SK-N-DZ (cell line): Measurements from ENCODE around the genes WRNIP1 and SERPINB9.

DNA sequence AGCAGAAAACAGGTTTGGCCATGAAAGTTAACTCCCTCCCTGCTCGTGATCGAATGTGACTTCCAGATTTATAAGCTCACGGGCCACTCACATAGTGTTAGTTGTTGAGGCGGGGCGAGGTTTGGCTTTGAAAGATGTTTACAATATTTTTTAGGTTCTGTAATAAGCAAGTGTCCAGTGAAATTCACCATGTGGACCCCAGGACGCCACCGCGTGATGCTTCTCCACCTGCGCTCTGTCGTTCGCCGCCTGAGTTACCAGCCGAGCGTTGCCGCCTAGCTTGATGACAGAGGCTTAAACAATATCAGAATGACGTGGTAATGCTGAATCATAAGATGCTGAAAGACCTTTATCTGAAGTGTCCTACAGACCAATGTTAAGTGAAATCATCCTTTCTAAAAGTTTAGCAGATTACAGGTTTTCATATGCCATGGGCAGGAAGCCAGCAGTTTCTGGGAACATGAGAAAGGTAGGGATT, 241.0 kb downstream of the MYLK4 start:
RAMPAGE:
- cytosol, long total RNA: no peak
- nucleus, long total RNA: no peak

DNA sequence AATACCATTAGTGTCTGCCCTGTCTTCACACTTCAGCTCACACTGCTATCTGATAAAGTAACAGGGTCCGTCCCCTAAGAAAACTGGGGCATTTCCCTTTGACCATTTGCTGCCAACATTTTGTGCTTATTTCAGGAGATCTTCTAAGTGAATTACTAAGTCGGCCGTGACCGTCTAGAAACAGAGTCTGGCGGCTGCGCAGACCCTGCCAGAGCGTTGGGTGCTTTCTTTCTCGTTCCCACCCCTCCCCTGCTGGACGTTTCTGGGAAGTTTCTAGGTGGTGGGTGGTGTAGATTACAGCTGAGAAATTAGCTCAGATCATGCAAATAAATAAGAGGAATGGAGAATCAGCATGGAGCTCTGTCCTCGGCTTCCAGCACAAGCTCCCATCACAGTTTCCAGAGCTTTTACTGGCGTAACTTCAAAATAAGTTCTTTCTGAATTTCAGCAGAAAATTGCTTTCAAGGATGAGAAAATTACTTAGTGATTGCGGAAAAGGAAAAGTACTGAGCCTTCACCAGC, 128.0 kb downstream of the MYLK4 start:
RAMPAGE:
- cytosol, long total RNA: no peak
- nucleus, long total RNA: no peak

GRCh38 chr6:2632194-2632773, 118.4 kb downstream of the MYLK4 start:
RAMPAGE:
- cytosol, long total RNA: no peak
- nucleus, long total RNA: no peak

DNA sequence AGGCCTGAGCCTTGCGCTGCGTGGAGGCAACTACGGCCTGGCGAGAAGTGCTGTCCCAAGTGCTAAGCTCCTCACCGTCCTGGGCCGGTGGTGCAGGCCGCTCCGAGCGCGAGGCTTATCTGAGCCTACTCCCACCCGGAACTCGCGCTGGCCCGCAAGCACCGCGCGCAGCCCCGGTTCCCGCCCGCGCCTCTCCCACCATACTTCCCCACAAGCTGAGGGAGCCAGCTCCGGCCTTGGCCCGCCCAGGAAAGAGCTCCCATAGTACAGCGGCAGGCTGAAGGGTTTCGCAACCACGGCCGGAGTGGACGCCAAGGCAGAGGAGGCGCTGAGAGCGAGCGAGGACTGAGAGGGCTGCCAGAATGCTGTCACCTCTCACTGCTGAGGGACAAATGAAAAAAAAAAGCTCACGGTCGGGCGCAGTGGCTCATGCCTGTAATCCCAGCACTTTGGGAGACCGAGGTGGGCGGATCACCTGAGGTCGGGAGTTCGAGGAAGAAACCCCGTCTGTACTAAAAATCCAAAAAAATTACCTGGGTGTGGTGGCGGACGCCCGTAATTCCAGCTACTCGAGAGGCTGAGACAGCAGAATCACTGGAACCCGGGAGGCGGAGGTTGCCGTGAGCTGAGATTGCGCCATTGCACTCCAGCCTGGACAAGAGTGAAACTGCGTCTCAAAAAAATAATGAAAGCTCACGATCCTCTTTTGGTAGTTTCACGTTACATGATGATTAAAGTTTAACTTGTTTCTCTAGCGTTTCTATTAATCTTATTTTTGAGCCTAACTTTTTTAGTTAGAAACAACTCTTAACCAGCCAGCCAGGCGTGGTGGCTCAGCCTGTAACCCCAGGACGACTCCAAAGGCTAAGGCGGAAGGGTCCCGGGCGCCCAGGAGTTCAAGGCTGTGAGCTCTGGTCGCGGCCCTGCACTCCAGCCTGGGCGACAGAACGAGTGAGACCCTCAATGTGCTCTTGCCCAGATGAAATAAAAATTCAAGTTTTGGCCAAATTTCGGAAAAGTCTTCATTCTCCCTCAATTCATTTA, 1.4 kb upstream of the WRNIP1 start:
RAMPAGE:
- cytosol, long total RNA: no peak
- nucleus, long total RNA: no peak

DNA sequence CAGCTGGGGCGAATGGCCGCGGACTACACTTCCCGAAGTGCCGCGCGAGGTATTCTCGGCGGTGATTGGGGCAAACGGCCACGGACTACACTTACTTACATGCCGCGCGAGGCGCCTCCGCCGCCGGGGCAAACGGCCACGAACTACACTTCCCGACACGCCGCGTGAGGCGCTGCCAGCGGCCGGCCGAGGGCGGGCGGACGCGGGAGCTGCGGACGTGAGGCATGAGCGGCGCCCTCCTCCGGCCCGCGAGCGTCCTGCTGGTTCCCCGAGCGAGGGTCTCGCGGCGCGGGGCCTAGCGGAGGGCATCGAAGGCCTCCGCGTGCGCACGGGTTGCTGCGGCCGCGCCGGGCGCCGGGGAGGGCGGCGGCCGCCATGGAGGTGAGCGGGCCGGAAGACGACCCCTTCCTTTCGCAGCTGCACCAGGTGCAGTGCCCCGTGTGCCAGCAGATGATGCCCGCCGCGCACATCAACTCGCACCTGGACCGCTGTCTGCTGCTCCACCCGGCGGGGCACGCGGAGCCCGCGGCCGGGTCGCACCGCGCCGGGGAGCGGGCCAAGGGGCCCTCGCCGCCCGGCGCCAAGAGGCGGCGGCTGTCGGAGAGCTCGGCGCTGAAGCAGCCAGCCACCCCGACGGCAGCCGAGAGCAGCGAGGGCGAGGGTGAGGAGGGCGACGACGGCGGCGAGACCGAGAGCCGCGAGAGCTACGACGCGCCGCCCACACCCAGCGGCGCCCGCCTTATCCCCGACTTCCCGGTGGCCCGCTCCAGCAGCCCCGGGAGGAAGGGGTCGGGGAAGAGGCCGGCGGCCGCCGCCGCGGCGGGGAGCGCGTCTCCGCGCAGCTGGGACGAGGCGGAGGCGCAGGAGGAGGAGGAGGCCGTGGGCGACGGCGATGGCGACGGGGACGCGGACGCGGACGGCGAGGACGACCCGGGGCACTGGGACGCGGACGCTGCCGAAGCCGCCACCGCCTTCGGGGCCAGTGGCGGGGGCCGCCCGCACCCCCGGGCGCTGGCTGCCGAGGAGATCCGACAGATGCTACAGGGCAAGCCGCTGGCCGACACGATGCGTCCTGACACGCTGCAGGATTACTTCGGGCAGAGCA, at the start of gene WRNIP1:
Gene WRNIP1, plus strand, starts transcription at position 146 of the 1,105 bp plus-strand sequence.
RAMPAGE:
- cytosol, long total RNA: no peak
- nucleus, long total RNA: no peak

GRCh38 chr6:2858558-2859697, 17.3 kb upstream of the SERPINB1 start:
RAMPAGE:
- cytosol, long total RNA: no peak
- nucleus, long total RNA: no peak

DNA sequence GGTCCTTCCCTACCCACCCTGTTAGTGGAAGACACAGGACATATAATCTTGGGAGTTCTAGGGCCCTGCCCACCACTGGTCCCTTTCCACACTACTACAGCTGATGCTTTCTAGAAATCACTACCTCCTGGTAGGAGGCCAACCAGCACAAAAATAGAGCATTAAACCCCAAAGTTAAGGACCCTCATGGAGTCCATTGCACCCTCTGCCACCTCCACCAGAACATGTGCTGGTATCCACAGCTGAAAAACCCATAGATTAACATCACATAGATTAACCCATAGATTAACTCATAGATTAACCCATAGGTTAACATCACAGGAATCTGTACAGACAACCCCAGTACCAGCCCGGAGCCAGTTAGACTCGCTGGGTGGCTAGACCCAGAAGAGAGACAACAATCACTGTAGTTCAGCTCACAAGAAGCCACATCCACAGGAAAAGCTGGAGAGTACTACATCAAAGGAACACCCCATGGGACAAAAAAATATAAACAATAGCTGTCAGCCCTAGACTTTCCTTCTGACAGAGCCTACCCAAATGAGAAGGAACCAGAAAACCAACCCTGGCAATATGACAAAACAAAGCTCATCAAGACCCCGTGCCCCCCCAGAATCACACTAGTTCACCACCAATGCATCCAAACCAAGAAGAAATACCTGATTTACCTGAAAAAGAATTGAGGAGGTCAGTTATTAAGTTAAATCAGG, 25.2 kb downstream of the SERPINB9 start:
RAMPAGE:
- cytosol, long total RNA: no peak
- nucleus, long total RNA: no peak

RAMPAGE:
- cytosol, long total RNA: no peak
- nucleus, long total RNA: no peak
Observed at GRCh38 chr6:2903151-2903790, at the start of gene SERPINB9. Gene SERPINB9, minus strand, starts transcription at chr6:2903309.

GRCh38 chr6:2984552-2985499, 13.5 kb upstream of the SERPINB6 start:
RAMPAGE:
- cytosol, long total RNA: no peak
- nucleus, long total RNA: no peak

DNA sequence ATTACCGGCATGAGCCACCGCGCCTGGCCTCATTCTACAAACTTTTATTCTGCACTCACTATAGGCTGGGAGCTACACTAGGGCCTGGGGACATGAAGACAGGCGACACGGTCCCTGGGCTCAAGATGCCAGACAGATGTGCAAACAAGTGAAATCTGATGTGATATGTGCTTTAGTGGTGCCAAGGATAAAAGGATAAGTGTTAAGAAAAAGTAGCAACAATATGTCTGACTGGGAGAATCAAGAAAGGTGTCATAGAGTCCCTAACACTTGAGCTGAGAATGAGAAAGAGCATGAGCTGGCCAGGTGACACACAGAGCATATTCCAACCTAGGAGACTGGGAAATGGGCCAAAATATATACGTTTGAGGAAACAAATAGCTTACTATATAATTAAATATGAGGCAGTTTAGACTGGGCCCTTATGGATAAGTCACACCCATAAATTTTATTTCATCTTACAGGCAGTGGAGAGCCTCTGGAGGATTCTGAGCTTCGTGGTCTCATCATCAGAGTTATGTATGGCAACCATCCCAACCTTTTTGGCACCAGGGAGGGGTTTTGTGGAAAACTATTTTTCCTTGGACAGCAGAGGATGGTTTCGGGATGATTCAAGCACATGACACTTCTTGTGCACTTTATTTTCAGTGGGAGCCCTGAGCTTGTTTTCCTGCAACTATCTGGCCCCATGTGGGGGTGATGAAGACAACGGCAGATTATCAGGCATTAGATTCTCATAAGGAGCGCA, 13.0 kb upstream of the NQO2 start:
RAMPAGE:
- cytosol, long total RNA: no peak
- nucleus, long total RNA: no peak

DNA sequence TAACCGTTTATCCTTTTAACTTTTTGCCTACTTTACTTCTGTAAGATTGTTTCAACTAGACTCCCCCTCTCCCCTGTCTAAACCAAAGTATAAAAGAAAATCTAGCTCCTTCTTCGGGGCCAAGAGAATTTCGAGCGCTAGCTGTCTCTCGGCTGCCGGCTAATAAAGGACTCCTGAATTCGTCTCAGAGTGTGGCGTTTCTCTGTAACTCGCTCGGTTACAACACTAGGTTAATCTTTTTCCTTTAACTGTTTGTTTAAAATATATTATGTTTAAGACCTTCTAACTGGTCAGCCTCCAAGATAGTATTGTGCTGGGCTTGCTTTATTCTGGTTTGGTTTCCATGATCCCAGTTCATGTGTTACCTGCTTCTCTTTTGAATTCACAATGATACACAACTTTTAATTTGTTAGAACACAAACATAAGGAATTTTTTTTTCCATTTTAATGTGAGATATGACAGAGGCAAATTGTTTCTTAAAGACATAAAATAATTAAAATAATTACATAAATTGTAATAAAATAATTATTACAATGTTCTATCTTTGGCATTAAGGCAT, 8.6 kb upstream of the NQO2 start:
RAMPAGE:
- cytosol, long total RNA: no peak
- nucleus, long total RNA: no peak

RAMPAGE:
- cytosol, long total RNA: no peak
- nucleus, long total RNA: no peak
Observed at GRCh38 chr6:3162474-3163371, 5.4 kb upstream of the TUBB2A start.

GRCh38 chr6:3178758-3179232, 21.5 kb upstream of the TUBB2A start:
RAMPAGE:
- cytosol, long total RNA: no peak
- nucleus, long total RNA: no peak

DNA sequence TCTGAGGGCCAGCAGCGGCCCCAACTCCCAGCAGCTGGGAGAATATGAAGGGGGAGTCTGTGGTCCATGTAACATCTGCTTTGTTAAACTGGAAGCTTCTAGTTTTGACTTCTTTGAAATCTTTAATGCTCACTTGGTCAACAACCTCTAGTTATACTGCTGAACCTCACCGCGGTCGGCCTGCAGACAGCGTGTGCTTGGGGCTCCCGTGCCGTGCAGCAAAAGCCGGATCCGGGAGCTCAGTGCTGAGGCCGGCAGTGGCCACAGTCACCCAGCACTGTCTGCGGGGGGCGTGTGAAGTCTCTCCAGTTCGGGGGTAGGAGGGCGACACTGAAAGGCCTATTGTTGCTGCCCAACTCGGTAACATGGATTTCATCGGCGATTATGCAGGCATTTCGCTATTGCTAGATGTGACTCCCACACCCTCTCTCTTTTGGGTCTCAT, 34.0 kb downstream of the TUBB2B start:
RAMPAGE:
- cytosol, long total RNA: no peak
- nucleus, long total RNA: no peak

DNA sequence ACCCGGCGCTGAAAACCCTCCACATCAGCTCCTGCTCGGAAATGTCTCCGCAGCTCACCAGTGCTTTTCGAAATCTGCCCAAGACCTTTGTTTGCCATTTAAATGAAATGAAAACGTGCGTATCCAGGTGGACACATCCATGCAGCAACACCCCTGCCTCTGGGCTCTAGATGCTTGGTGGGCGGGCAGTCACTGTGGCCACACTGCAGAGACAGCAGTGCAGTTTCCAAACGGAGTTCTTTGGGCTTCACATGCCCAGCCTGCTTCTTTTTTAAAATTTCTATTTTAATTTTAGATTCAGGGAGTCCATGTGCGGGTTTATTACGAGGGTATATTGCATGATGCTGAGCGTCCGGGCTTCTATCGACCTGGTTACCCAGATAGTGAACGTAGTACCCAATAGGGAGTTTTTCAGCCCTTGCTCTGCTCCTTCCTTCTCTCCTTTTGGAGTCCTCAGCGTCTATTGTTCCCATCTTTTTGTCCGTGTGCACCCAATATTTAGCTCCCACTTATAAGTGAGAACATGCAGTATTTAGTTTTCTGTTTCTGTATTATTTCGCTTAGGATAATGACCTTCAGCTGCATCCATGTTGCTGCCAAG, 4.7 kb upstream of the TUBB2B start:
RAMPAGE:
- cytosol, long total RNA: no peak
- nucleus, long total RNA: no peak

GRCh38 chr6:3247192-3247513, 11.6 kb upstream of the PSMG4 start:
RAMPAGE:
- cytosol, long total RNA: no peak
- nucleus, long total RNA: no peak

RAMPAGE:
- cytosol, long total RNA: no peak
- nucleus, long total RNA: no peak
Observed at GRCh38 chr6:3341398-3341926, 82.7 kb downstream of the PSMG4 start.

RAMPAGE:
- cytosol, long total RNA: no peak
- nucleus, long total RNA: no peak
Observed at GRCh38 chr6:3389733-3390202, 67.1 kb downstream of the SLC22A23 start.

DNA sequence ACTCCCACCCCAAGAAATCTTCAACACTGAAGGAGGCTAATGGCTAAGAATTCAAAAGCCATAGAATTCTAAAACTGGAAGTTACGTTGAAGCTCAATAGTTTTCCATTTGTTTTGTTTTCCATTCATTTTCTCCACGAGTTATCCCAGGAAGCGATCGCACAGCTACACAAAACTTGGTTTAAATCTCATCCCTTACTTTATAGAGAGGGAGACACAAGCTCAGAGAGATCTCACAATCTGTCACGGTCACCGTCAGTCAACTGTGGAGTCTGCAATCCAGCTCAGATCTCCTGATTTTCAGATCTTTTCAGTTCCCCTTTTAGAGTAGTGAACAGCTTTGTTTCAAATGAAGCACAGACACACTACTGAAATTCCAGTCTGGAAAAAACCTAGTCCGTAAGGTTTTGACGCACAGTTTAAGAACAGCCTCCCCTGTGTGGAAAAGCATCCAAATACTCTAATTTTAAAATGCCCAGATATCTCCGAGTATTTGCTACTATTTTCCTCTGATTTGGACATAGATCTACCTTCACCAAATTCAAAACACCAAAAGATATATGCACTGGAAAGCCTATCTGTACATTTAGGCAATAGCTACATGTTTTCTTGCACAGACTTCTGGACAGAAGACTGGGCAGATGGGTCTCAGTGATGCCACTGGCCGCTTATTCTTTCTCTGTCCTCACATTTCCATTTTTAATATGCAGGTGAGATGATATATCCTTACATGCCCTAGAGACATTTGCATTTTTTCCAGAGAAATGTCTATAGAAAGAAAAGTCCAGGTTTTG, 53.0 kb downstream of the SLC22A23 start:
RAMPAGE:
- cytosol, long total RNA: no peak
- nucleus, long total RNA: no peak

GRCh38 chr6:3743984-3744533, 7.5 kb downstream of the PXDC1 start:
RAMPAGE:
- cytosol, long total RNA: no peak
- nucleus, long total RNA: no peak